K562 (cell line): ENCODE measurements around the gene BUD31.

DNA sequence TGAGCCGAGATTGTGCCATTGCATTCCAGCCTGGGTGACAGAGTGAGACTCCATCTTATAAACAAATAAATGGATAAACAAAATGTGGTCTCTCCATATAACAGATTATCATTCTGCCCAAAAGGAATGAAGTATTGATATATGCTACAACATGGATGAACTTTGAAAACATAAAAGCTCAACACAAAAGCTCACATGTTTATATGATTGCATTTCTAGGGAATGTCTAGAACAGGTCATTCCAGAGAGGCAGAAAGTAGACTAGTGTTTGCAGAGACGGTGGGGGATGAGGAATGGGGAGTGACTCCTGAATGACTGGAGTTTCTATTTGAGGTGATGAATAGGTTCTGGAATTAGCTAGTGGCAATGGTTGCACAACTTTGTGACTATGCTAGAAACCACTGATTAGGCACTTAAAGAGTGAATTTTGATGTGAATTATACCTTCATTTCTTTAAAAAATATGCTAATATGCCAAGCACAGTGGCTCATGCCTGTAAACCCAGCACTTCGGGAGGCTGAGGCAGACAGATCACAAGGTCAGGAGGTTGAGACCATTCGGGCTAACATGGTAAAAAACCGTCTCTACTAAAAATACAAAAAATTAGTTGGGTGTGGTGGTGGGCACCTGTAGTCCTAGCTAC, 6.9 kb downstream of the KPNA7 start:
- RAMPAGE, long total RNA: no peak
- RRBS: no CpG with 5 or more reads among the region's 5 CpGs
PRO-cap:
- standard: no peak
- CoPRO, capped RNA only, 2 experiments: no peak in any of the 2 experiments
- CoPRO, capped and uncapped RNA, 2 experiments: no peak in any of the 2 experiments
- CoPRO, uncapped RNA only, 2 experiments: no peak in any of the 2 experiments
CAGE:
- cytosol, long polyA plus RNA: no peak
- long polyA plus RNA: no peak
- nucleolus, long total RNA: no peak
- nucleus, long polyA plus RNA: no peak

DNA sequence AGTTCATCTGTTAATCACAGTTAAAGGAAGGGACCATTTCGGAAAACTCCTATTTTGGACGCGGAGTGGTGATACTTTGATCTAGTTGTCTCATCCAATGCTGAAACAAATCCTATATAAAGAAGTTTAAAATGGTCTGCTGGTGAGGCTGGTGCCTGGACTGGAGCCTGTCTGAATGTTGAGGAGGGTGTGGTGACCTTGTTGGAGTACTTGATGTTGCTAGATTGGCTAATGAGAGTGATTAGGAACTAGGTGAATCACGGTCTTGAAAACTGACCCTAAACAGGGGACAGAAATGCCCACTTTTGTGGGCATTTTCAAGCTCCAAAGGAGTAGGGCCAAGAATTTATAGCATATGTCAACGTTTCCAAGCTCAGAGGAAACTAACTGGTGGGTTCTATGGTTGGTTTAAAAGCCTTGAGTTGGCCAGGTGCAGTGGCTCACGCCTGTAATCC, 2.0 kb downstream of the ARPC1A start:
- RAMPAGE, long total RNA: no peak
- RRBS: no CpG with 5 or more reads among the region's 6 CpGs
PRO-cap:
- standard: no peak
- CoPRO, capped RNA only, 2 experiments: no peak in any of the 2 experiments
- CoPRO, capped and uncapped RNA, 2 experiments: no peak in any of the 2 experiments
- CoPRO, uncapped RNA only, 2 experiments: no peak in any of the 2 experiments
CAGE:
- cytosol, long polyA plus RNA: no peak
- long polyA plus RNA: no peak
- nucleolus, long total RNA: no peak
- nucleus, long polyA plus RNA: no peak

- RAMPAGE, long total RNA: start-site peak on the minus strand at chr7:99408559-99408823, 17,521 and 7,211 reads in 2 replicates; start-site peak on the plus strand at chr7:99408930-99409001, 5,624 and 7,523 reads in 2 replicates
- RRBS: 3% methylated on average over 21 of the region's 66 CpGs
PRO-cap:
- standard: bidirectional peak, plus-strand start at chr7:99408658, minus-strand start at chr7:99408591; bidirectional peak, plus-strand start at chr7:99408969, minus-strand start at chr7:99408826
- CoPRO, capped RNA only, 2 experiments: peak in 2 of 2 experiments; most common plus-strand start chr7:99408658 (in 2); most common minus-strand start chr7:99408594 (in 2)
- CoPRO, capped and uncapped RNA, 2 experiments: peak in 2 of 2 experiments; most common plus-strand start chr7:99408658 (in 2); most common minus-strand start chr7:99408591 (in 1)
- CoPRO, uncapped RNA only, 2 experiments: peak in 2 of 2 experiments; most common plus-strand start chr7:99408949 (in 1); most common minus-strand start chr7:99408546 (in 1)
CAGE:
- cytosol, long polyA plus RNA: start-site peak on the minus strand at chr7:99408554-99408813, 1,785 and 1,560 reads in 2 replicates; start-site peak on the plus strand at chr7:99408921-99409009, 7,490 and 10,277 reads in 2 replicates
- long polyA plus RNA: start-site peak on the minus strand at chr7:99408553-99408874, 964 and 2,293 reads in 2 replicates; start-site peak on the plus strand at chr7:99408923-99409009, 8,278 and 10,755 reads in 2 replicates
- nucleolus, long total RNA: no peak
- nucleus, long polyA plus RNA: start-site peak on the minus strand at chr7:99408563-99408627, 415 and 826 reads in 2 replicates; start-site peak on the plus strand at chr7:99408932-99409009, 3,304 and 3,430 reads in 2 replicates
Observed at GRCh38 chr7:99408511-99409305, at the start of gene BUD31. TSS of gene BUD31 (plus strand) at chr7:99408969.

- RAMPAGE, long total RNA: no peak
- RRBS: no CpG with 5 or more reads among the region's 13 CpGs
PRO-cap:
- standard: no peak
- CoPRO, capped RNA only, 2 experiments: no peak in any of the 2 experiments
- CoPRO, capped and uncapped RNA, 2 experiments: peak in 1 of 2 experiments; most common plus-strand start chr7:99487109 (in 1)
- CoPRO, uncapped RNA only, 2 experiments: peak in 1 of 2 experiments; most common plus-strand start chr7:99487440 (in 1); most common minus-strand start chr7:99487233 (in 1)
CAGE:
- cytosol, long polyA plus RNA: no peak
- long polyA plus RNA: no peak
- nucleolus, long total RNA: no peak
- nucleus, long polyA plus RNA: no peak
Observed at GRCh38 chr7:99486912-99487578, 13.0 kb downstream of the ZNF394 start.

GRCh38 chr7:99551341-99551596, 645 bp downstream of the FAM200A start:
- RAMPAGE, long total RNA: no peak
- RRBS: no CpG with 5 or more reads among the region's 12 CpGs
PRO-cap:
- standard: no peak
- CoPRO, capped RNA only, 2 experiments: no peak in any of the 2 experiments
- CoPRO, capped and uncapped RNA, 2 experiments: no peak in any of the 2 experiments
- CoPRO, uncapped RNA only, 2 experiments: no peak in any of the 2 experiments
CAGE:
- cytosol, long polyA plus RNA: no peak
- long polyA plus RNA: no peak
- nucleolus, long total RNA: no peak
- nucleus, long polyA plus RNA: no peak

GRCh38 chr7:99561598-99562103, 3.2 kb downstream of the ZNF655 start:
- RAMPAGE, long total RNA: no peak
- RRBS: no CpG with 5 or more reads among the region's 4 CpGs
PRO-cap:
- standard: no peak
- CoPRO, capped RNA only, 2 experiments: no peak in any of the 2 experiments
- CoPRO, capped and uncapped RNA, 2 experiments: no peak in any of the 2 experiments
- CoPRO, uncapped RNA only, 2 experiments: no peak in any of the 2 experiments
CAGE:
- cytosol, long polyA plus RNA: no peak
- long polyA plus RNA: no peak
- nucleolus, long total RNA: no peak
- nucleus, long polyA plus RNA: no peak

DNA sequence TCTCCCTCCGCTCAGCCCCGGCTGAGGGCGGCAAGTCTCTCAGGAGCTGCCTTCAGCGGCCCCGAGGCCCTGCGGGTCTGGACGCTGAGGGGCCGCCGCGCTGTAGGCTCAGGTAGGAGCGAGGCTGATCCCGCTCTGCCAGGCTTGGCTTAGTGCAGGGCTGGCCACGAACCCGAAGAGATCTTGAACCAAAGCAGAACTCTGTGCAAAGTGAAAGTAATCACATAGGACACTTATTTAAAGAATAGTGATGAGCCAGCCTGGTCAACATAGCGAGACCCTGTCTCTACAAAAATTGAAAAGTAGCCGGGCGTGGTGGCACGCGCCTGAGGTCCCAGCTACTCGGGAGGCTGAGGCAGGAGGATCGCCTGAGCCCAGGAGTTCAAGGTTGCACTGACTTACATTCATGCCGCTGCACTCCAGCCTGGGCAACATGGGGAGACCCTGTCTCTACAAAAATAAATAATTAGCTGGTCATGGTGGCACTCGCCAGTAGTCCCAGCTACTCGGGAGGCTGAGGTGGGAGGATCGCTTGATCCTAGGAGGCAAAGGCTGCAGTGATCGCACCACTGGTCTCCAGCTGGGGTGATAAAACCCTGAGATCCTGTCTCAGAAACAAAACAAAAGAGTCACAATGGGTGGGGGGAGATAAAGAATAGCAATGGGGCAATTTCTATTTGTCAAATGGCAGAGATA, 532 bp downstream of the ZSCAN25 start:
- RAMPAGE, long total RNA: no peak
- RRBS: no CpG with 5 or more reads among the region's 26 CpGs
PRO-cap:
- standard: no peak
- CoPRO, capped RNA only, 2 experiments: no peak in any of the 2 experiments
- CoPRO, capped and uncapped RNA, 2 experiments: no peak in any of the 2 experiments
- CoPRO, uncapped RNA only, 2 experiments: no peak in any of the 2 experiments
CAGE:
- cytosol, long polyA plus RNA: no peak
- long polyA plus RNA: no peak
- nucleolus, long total RNA: no peak
- nucleus, long polyA plus RNA: no peak

DNA sequence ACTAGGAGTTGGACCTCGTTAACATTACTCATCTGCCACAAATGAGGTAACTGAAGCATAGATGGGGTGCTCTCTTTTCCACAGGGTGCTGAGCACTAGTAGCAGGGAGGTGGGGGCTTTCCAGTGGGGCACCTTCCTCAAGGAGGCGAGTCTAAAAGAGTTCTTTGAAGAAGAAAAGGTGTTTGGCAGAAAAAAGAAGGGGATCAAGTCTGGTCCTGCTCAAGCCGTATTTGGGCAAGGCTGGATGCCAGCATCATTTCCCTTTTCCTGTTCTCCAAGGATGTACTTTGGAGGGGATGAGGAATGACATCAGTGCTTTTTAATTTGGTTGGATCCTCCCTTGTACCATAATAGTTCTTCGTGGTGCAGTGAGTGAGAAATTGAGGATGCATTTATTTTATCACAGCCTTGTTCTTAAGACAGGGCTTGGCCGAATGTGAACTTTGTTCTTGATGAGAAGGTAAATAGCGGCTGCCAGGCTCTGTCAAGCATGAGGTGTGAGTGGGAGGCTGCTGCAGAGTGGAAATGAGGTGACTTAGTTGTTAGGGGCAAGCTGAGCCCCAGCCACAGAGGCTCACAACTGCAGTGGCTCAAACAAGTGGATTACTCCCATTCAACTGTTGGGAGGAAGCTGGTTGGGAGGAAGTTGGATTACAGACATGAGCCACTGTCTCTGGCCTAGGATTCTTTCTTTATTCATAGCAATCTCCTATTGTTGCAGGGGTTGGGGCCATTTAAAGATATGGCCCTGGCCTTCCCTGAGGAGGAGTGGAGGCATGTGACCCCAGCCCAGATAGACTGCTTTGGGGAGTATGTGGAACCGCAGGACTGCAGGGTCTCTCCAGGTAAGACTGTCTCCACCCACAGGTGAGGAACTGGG, 6.8 kb downstream of the ZSCAN25 start:
- RAMPAGE, long total RNA: no peak
- RRBS: no CpG with 5 or more reads among the region's 7 CpGs
PRO-cap:
- standard: no peak
- CoPRO, capped RNA only, 2 experiments: no peak in any of the 2 experiments
- CoPRO, capped and uncapped RNA, 2 experiments: no peak in any of the 2 experiments
- CoPRO, uncapped RNA only, 2 experiments: no peak in any of the 2 experiments
CAGE:
- cytosol, long polyA plus RNA: no peak
- long polyA plus RNA: no peak
- nucleolus, long total RNA: no peak
- nucleus, long polyA plus RNA: no peak

GRCh38 chr7:99660820-99661916, 18.6 kb downstream of the CYP3A5 start:
- RAMPAGE, long total RNA: no peak
- RRBS: no CpG with 5 or more reads among the region's 3 CpGs
PRO-cap:
- standard: no peak
- CoPRO, capped RNA only, 2 experiments: no peak in any of the 2 experiments
- CoPRO, capped and uncapped RNA, 2 experiments: no peak in any of the 2 experiments
- CoPRO, uncapped RNA only, 2 experiments: peak in 1 of 2 experiments; most common plus-strand start chr7:99661671 (in 1); most common minus-strand start chr7:99661560 (in 1)
CAGE:
- cytosol, long polyA plus RNA: no peak
- long polyA plus RNA: no peak
- nucleolus, long total RNA: no peak
- nucleus, long polyA plus RNA: no peak

GRCh38 chr7:99699848-99700350, 20.1 kb upstream of the CYP3A5 start:
- RAMPAGE, long total RNA: no peak
- RRBS: no CpG with 5 or more reads among the region's 5 CpGs
PRO-cap:
- standard: no peak
- CoPRO, capped RNA only, 2 experiments: no peak in any of the 2 experiments
- CoPRO, capped and uncapped RNA, 2 experiments: no peak in any of the 2 experiments
- CoPRO, uncapped RNA only, 2 experiments: no peak in any of the 2 experiments
CAGE:
- cytosol, long polyA plus RNA: no peak
- long polyA plus RNA: no peak
- nucleolus, long total RNA: no peak
- nucleus, long polyA plus RNA: no peak

DNA sequence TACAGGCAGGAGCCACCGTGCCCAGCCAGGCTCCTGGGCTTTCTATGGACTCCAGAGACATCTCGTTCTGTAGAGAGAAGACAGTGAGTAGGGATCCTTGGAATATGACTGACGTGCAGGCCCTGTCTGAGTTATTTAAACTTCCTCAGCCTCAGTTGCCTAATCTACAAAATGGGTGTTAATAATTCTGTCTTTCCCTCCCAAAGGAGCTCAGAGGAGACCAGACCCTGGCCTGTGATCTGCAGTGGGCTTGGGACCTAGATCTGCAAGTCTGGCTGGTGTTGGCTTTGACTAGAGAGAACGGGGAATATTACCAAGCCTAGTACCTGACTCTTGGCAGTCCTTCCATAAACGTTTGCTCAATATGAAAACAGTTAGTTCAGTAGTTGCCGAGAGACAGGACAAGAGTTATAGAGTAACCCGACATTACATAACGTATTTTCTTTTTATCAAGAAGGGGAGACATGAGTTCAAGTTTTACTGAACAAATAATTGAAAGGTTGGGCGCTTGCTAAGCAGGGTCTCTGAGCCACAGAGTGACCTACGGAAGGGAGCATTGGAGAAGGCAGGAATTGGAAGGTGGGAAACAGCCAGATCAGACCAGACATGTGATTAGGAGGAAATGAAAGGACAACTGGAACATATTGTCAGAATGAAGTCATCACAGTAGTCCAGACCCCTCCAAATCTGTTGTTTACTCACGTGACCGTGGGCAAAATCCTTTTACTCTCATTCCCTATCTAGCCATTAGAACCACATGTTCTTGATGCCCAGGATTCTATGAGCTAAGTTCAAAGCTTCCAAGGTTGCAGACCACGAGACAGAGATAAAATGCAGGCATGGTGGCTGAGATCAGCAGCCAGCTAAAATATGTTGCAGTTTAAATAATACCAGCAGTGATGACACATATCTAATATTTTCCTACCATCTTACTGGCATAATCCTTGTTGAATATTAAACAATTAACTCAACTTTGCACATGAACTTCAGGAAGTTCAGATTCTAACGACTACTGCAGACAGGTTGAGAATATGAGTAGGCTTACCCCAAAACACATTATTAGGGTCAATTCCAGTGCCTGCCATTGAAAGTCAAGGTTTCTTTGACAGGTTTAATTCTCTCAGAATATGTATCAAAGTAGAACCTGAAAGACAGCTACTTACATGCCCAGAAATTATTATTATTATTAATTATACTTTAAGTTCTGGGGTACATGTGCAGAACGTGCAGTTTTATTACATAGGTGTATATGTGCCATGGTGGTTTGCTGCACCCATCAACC, 11.0 kb upstream of the CYP3A4 start:
- RAMPAGE, long total RNA: no peak
- RRBS: no CpG with 5 or more reads among the region's 15 CpGs
PRO-cap:
- standard: no peak
- CoPRO, capped RNA only, 2 experiments: no peak in any of the 2 experiments
- CoPRO, capped and uncapped RNA, 2 experiments: no peak in any of the 2 experiments
- CoPRO, uncapped RNA only, 2 experiments: no peak in any of the 2 experiments
CAGE:
- cytosol, long polyA plus RNA: no peak
- long polyA plus RNA: no peak
- nucleolus, long total RNA: no peak
- nucleus, long polyA plus RNA: no peak

DNA sequence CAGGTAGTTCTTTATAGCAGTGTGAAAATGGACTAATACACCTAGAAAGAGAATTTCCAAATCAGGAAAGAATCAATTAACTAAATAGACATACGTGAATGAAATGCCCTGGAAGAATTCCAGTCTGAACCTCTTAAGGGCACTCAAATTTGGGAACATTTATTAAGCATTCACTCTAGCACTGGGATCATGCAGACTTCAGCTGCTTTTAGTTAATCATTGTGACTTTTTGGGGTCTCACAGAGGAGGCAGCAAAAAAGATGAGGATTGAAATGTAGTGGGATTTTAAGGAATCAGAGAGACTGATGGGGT, 5.0 kb downstream of the CYP3A43 start:
- RAMPAGE, long total RNA: no peak
- RRBS: no CpG with 5 or more reads among the region's 1 CpG
PRO-cap:
- standard: no peak
- CoPRO, capped RNA only, 2 experiments: no peak in any of the 2 experiments
- CoPRO, capped and uncapped RNA, 2 experiments: no peak in any of the 2 experiments
- CoPRO, uncapped RNA only, 2 experiments: no peak in any of the 2 experiments
CAGE:
- cytosol, long polyA plus RNA: no peak
- long polyA plus RNA: no peak
- nucleolus, long total RNA: no peak
- nucleus, long polyA plus RNA: no peak

DNA sequence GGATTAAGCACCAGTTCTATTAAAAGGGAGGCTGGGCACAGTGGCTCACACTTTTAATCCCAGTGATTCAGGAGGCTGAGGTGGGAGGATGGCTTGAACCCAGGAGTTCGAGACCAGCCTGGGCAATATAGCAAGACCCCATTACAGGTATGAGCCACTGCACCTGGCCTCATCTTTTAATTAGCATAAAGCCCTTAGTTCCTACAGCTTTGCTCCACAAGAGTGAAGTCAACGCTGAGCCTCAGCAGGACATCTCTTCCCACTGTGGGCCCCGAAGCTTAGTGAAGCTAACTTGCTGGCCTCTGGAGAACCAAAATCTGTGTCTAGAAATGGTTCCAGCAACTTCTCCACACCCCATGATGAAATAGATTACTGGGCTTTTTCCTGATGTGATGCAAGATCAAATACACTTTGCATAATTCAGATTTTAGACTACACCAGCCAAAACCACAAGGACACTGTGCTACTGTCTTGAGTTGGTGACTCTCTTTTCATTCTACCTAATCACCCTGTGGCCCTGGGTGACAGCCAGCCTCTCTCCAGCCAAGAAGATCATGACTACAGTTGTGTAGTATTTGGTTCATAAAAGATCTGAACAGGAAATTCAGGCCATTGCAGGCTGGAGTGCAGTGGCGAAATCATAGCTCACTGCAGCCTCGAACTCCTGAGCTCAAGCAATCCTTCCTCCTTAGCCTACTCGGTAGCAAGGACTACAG, 22.3 kb downstream of the AZGP1 start:
- RAMPAGE, long total RNA: no peak
- RRBS: no CpG with 5 or more reads among the region's 6 CpGs
PRO-cap:
- standard: no peak
- CoPRO, capped RNA only, 2 experiments: no peak in any of the 2 experiments
- CoPRO, capped and uncapped RNA, 2 experiments: no peak in any of the 2 experiments
- CoPRO, uncapped RNA only, 2 experiments: no peak in any of the 2 experiments
CAGE:
- cytosol, long polyA plus RNA: no peak
- long polyA plus RNA: no peak
- nucleolus, long total RNA: no peak
- nucleus, long polyA plus RNA: no peak

GRCh38 chr7:100009711-100010247, 5.6 kb upstream of the ZKSCAN1 start:
- RAMPAGE, long total RNA: no peak
- RRBS: no CpG with 5 or more reads among the region's 9 CpGs
PRO-cap:
- standard: no peak
- CoPRO, capped RNA only, 2 experiments: no peak in any of the 2 experiments
- CoPRO, capped and uncapped RNA, 2 experiments: no peak in any of the 2 experiments
- CoPRO, uncapped RNA only, 2 experiments: no peak in any of the 2 experiments
CAGE:
- cytosol, long polyA plus RNA: no peak
- long polyA plus RNA: no peak
- nucleolus, long total RNA: no peak
- nucleus, long polyA plus RNA: no peak

DNA sequence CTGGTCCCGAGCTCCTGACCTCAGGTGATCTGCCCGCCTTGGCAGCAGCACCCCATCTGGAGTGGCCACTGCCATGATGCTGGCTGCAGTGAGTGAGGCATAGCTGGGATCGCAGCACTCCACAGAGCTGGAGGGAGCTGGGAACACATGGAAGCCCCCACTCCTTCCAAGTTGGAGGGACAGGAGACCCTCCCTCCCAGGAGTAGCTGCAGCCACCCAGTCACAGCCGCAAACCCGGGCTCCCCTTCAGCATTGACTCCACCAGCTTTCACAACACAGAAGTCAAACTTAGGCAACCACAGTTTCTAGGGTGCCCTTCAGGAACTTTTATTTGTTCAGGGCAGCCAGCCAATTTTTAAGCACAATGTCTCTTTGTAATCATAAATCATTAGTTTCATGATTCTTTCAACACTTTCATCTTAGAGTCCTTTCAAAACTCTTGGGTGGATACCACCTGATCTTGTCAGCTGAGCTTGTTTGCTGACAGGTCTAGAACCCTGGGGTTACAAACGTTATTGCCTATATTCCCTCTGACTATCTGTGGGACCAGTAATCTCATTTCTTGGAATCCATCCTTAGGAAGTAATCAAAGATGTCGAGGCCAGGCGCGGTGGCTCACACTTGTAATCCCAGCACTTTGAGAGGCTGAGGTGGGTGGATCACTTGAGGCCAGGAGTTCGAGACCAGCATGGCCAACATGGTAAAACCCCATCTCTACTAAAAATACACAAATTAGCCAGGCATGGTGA, 2.7 kb upstream of the ZKSCAN1 start:
- RAMPAGE, long total RNA: no peak
- RRBS: no CpG with 5 or more reads among the region's 10 CpGs
PRO-cap:
- standard: no peak
- CoPRO, capped RNA only, 2 experiments: no peak in any of the 2 experiments
- CoPRO, capped and uncapped RNA, 2 experiments: no peak in any of the 2 experiments
- CoPRO, uncapped RNA only, 2 experiments: no peak in any of the 2 experiments
CAGE:
- cytosol, long polyA plus RNA: no peak
- long polyA plus RNA: no peak
- nucleolus, long total RNA: no peak
- nucleus, long polyA plus RNA: no peak

DNA sequence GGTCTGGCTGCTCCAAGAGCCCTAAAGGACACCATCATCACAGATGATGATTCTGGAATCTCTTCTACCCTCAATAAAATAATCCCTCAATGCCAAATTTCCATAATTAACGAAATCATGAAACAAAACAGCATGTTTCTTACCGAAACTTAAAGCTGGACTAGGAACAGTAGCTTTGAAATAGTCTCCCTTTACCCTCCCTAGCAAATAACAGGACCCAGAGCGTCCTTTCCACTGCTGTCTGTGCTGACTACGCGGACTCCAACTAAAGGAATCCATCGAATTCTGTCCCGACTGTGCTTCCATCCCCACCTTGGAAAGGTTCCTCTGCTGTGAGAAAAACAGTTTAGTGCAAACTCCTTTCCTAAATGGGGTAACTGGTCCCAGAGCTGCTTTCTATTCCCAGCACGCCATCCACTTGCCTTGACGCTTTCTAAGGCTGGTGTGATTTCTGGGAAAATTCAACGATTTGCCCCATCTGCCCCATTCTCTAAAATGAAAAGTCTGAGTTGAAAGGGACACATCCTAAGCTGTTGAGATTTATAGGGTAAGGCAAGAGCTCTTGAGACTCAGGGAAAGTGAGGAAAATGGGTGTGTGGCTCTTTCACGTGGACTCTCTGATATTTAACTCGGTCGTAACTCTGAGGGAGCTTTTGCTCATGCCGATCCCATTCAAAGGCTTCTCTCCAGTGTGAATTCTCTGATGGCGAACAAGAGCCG, 10.8 kb downstream of the ZNF3 start:
- RAMPAGE, long total RNA: no peak
- RRBS: no CpG with 5 or more reads among the region's 16 CpGs
PRO-cap:
- standard: no peak
- CoPRO, capped RNA only, 2 experiments: no peak in any of the 2 experiments
- CoPRO, capped and uncapped RNA, 2 experiments: peak in 1 of 2 experiments; most common plus-strand start position 631 of the sequence (in 1); most common minus-strand start position 619 of the sequence (in 1)
- CoPRO, uncapped RNA only, 2 experiments: peak in 1 of 2 experiments; most common plus-strand start position 210 of the sequence (in 1); most common minus-strand start position 75 of the sequence (in 1)
CAGE:
- cytosol, long polyA plus RNA: no peak
- long polyA plus RNA: no peak
- nucleolus, long total RNA: no peak
- nucleus, long polyA plus RNA: no peak

- RAMPAGE, long total RNA: no peak
- RRBS: no CpG with 5 or more reads among the region's 6 CpGs
PRO-cap:
- standard: no peak
- CoPRO, capped RNA only, 2 experiments: no peak in any of the 2 experiments
- CoPRO, capped and uncapped RNA, 2 experiments: no peak in any of the 2 experiments
- CoPRO, uncapped RNA only, 2 experiments: peak in 1 of 2 experiments; most common plus-strand start chr7:100072939 (in 1)
CAGE:
- cytosol, long polyA plus RNA: no peak
- long polyA plus RNA: no peak
- nucleolus, long total RNA: no peak
- nucleus, long polyA plus RNA: no peak
Observed at GRCh38 chr7:100072931-100073413, 8.6 kb downstream of the ZNF3 start.